Measurements from ENCODE around the genes IQCA1L and RHEB.

DNA sequence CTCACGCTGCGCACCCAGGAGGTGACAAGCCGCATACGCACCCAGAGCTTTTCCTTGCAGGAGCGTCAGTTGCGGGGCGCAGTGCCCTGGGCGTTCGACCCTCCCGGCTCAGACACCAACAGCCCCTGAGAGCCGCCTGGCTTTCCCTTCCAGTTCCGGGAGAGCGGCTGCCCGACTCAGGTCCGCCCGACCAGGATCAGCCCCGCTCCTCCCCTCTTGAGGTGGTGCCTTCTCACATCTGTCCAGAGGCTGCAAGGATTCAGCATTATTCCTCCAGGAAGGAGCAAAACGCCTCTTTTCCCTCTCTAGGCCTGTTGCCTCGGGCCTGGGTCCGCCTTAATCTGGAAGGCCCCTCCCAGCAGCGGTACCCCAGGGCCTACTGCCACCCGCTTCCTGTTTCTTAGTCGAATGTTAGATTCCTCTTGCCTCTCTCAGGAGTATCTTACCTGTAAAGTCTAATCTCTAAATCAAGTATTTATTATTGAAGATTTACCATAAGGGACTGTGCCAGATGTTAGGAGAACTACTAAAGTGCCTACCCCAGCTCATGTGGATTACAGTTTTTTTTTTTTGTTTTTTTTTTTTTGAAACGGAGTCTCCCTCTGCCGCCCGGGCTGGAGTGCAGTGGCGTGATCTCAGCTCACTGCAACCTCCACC is 10.1 kb downstream of the ATG9B start:
- RRBS, 2 experiments, result 98 to 100% methylated on average over 3 of the region's 27 CpGs
CAGE:
- cytosol, long polyA minus RNA, result no peak
- cytosol, long polyA plus RNA, result no peak
- long polyA plus RNA, result no peak
- nucleus, long polyA minus RNA, result no peak
- nucleus, long polyA plus RNA, result no peak

DNA sequence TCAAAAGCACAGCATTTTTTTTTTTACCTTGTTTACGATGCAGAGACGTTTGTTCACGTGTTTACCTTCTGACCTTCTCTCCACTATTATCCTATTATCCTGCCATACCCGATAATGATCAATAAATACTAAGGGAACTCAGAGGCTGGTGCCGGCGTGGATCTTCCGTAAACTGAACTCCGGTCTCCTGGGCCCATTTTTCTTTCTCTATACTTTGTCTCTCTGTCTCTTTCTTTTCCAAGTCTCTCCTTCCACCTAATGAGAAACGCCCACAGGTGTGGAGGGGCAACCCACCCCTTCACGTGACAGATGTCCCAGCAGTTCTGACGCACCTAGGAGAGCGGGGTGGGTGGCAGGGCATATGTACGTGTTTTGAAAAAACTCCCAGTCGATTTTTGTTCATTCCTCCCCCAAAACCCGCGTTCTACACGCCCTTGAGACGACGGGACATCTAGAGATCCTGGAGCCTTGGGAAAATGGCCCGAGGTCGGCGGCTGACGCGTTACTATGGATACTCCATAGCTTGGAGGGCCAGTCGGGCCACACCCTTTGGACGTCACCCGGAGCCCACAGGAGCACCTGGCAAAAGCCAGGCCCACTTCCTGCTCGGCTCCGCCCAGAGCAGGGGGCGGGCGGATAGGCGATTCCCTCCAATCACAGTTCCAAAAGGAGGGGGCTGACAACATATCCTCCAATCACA is 431 bp upstream of the ABCB8 start:
- RRBS, 2 experiments, result no CpG with 5 or more reads among the region's 32 CpGs
CAGE:
- cytosol, long polyA minus RNA, result no peak
- cytosol, long polyA plus RNA, result no peak
- long polyA plus RNA, result no peak
- nucleus, long polyA minus RNA, result no peak
- nucleus, long polyA plus RNA, result no peak

DNA sequence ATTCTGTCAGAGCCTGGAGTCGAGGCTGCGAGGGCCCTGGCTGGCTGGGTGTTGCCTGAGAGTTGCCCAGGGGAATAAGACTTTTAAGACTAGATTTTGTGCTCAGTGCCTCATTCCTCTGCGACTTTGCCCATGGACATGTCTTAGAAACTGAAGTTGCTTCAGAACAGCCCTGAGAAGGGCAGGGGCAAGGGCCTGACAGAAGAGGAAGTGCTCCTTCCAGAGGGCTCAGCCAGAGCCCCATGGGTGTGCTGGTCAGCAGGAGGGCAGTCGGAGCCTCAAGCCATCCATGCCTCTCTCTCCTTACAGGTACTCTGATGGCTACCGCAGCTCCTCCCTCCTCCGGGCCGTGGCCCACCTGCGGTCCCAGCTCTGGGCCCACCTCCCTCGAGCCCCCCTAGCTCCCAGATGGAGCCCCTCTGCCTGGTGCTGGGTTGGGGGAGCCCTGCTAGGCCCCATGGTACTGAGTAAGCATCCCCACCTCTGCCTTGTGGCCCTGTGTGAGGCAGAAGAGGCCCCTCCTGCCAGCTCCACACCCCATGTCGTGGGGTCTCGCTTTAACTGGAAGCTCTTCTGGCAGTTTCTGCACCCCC is 5.1 kb downstream of the ABCB8 start:
- RRBS, 2 experiments, result no CpG with 5 or more reads among the region's 11 CpGs
CAGE:
- cytosol, long polyA minus RNA, result no peak
- cytosol, long polyA plus RNA, result no peak
- long polyA plus RNA, result no peak
- nucleus, long polyA minus RNA, result no peak
- nucleus, long polyA plus RNA, result no peak

GRCh38 chr7:151056667-151057101 is 1.0 kb downstream of the CDK5 start:
- RRBS, 2 experiments, result 46 to 62% methylated on average over 6 to 7 of the region's 18 CpGs
CAGE:
- cytosol, long polyA minus RNA, result no peak
- cytosol, long polyA plus RNA, result no peak
- long polyA plus RNA, result no peak
- nucleus, long polyA minus RNA, result no peak
- nucleus, long polyA plus RNA, result no peak

DNA sequence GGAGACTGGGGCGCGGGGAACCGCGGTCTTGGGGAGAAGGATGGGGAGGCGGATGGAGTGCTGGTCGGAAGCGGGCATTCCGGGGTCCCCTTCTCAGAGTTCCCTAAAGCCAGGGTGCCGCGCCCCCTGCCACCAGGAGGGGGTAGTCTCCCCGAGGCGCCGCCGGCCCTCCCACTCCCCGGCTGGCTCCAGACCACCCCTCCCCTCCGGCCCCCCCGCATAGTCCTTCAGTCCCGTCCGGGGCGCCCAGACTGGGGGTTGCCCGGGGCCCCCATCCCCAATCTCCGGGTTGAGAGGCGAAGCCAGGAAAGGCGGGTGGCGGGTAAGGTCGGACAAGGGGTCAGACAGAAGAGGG is 468 bp downstream of the SLC4A2 start:
- RRBS, 2 experiments, result under 1 to 2% methylated on average over 9 of the region's 26 CpGs
CAGE:
- cytosol, long polyA minus RNA, result no peak
- cytosol, long polyA plus RNA, result no peak
- long polyA plus RNA, result no peak
- nucleus, long polyA minus RNA, result no peak
- nucleus, long polyA plus RNA, result no peak

- RRBS, 2 experiments, result no CpG with 5 or more reads among the region's 12 CpGs
CAGE:
- cytosol, long polyA minus RNA, result no peak
- cytosol, long polyA plus RNA, result no peak
- long polyA plus RNA, result no peak
- nucleus, long polyA minus RNA, result no peak
- nucleus, long polyA plus RNA, result no peak
Measured at GRCh38 chr7:151107432-151107935, 21.2 kb downstream of the AGAP3 start.

GRCh38 chr7:151118060-151118871 is 32.0 kb downstream of the AGAP3 start:
- RRBS, 2 experiments, result 96% methylated on average over 4 of the region's 38 CpGs; no CpG with 5 or more reads in 1 of the 2 experiments
CAGE:
- cytosol, long polyA minus RNA, result no peak
- cytosol, long polyA plus RNA, result no peak
- long polyA plus RNA, result no peak
- nucleus, long polyA minus RNA, result no peak
- nucleus, long polyA plus RNA, result no peak

DNA sequence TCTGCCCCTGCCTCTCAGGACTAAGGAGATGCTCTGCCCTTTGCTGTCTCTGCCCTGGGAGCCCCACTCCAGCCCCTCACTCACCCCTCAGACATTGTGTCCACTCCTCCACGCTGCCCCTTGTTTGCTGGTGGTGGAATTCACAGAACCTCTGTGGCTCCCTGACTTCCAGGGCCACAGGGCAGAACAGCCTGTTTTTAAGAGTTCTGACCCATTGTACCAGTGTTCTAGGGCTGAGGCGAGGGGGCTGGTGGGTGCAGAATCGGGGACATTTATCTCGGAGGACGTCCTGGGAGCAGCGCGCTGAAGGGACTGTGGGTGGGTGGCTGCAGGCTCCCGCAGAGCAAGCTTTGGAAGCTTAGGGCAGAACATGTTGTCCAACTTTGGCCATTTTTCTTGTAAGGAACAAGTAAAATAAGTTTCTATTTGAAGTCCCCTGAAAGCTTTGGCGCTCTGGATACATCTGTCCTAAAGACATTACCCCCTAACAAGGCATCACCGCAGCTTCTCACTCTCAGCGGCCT is at the start of gene IQCA1L:
IQCA1L (minus strand) TSS at position 137 of the 524 bp plus-strand sequence.
- RRBS, 2 experiments, result no CpG with 5 or more reads among the region's 11 CpGs
CAGE:
- cytosol, long polyA minus RNA, result no peak
- cytosol, long polyA plus RNA, result no peak
- long polyA plus RNA, result no peak
- nucleus, long polyA minus RNA, result no peak
- nucleus, long polyA plus RNA, result no peak

DNA sequence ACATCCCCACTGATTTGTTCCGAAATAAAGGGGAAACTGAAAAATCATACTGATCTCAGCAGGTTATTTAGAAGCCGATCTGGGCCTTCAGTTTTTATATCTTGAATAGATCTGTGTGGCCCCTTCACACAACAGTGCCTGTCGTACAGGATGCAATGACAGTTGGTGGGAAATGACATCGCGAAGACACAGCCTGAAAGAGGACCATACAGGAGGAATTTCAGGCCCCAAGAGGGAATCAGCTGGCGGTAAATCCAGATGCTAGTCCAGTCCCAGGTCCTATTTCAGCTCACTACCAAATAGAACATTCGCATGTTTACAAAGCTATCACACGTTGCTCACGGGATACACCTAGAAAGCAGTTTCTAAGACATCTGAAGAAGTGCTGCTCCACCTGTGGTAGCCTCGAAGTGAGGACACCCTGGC is 2.1 kb upstream of the IQCA1L start:
- RRBS, 2 experiments, result no CpG with 5 or more reads among the region's 10 CpGs
CAGE:
- cytosol, long polyA minus RNA, result no peak
- cytosol, long polyA plus RNA, result no peak
- long polyA plus RNA, result no peak
- nucleus, long polyA minus RNA, result no peak
- nucleus, long polyA plus RNA, result no peak

DNA sequence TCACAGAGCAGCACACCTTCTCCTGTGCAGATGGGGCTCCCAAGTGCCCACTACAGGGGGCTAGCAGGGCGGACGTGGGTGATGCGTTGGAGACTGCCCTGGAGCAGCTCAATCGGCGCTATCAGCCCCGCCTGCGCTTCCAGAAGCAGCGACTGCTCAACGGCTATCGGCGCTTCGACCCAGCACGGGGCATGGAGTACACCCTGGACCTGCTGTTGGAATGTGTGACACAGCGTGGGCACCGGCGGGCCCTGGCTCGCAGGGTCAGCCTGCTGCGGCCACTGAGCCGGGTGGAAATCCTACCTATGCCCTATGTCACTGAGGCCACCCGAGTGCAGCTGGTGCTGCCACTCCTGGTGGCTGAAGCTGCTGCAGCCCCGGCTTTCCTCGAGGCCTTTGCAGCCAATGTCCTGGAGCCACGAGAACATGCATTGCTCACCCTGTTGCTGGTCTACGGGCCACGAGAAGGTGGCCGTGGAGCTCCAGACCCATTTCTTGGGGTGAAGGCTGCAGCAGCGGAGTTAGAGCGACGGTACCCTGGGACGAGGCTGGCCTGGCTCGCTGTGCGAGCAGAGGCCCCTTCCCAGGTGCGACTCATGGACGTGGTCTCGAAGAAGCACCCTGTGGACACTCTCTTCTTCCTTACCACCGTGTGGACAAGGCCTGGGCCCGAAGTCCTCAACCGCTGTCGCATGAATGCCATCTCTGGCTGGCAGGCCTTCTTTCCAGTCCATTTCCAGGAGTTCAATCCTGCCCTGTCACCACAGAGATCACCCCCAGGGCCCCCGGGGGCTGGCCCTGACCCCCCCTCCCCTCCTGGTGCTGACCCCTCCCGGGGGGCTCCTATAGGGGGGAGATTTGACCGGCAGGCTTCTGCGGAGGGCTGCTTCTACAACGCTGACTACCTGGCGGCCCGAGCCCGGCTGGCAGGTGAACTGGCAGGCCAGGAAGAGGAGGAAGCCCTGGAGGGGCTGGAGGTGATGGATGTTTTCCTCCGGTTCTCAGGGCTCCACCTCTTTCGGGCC is 5.5 kb downstream of the CHPF2 start:
- RRBS, 2 experiments, result 93% methylated on average over 15 of the region's 49 CpGs
CAGE:
- cytosol, long polyA minus RNA, result no peak
- cytosol, long polyA plus RNA, result no peak
- long polyA plus RNA, result no peak
- nucleus, long polyA minus RNA, result no peak
- nucleus, long polyA plus RNA, result no peak

DNA sequence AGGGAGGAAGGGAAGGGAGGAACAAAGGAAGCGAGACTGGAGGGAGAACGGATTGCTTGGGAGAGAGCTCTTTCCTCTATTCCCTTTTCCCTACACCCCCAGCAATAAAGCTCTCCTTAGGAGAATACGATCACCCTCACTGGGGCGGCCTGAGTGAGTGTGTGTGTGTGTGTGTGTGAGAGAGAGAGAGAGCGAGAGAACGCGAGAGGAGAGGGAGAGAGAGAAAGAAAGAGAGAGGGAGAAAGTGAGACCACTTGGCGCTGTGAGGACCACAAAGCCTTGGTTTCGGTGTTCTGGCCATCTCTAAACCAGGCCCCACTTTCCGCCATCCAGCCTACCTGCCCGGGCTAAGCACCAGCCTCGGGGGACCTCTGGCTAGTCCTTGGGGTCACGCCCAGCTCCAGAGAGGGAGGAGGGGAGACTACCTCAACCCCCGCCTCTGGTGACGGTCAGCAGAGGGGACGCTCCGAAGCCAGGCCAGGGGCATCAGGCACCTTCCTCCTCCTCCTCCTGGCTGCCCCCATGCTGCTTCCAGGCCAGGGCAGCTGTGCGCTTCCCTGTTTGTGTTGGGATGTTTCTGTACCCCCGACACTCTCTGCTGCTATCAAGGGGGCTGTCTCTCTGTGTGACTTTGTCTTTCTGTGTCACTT is 3.9 kb upstream of the SMARCD3 start:
- RRBS, 2 experiments, result no CpG with 5 or more reads among the region's 19 CpGs
CAGE:
- cytosol, long polyA minus RNA, result no peak
- cytosol, long polyA plus RNA, result no peak
- long polyA plus RNA, result no peak
- nucleus, long polyA minus RNA, result no peak
- nucleus, long polyA plus RNA, result no peak

- RRBS, 2 experiments, result no CpG with 5 or more reads among the region's 11 CpGs
CAGE:
- cytosol, long polyA minus RNA, result no peak
- cytosol, long polyA plus RNA, result no peak
- long polyA plus RNA, result no peak
- nucleus, long polyA minus RNA, result no peak
- nucleus, long polyA plus RNA, result no peak
Measured at GRCh38 chr7:151254125-151254842, 5.8 kb upstream of the SMARCD3 start.

DNA sequence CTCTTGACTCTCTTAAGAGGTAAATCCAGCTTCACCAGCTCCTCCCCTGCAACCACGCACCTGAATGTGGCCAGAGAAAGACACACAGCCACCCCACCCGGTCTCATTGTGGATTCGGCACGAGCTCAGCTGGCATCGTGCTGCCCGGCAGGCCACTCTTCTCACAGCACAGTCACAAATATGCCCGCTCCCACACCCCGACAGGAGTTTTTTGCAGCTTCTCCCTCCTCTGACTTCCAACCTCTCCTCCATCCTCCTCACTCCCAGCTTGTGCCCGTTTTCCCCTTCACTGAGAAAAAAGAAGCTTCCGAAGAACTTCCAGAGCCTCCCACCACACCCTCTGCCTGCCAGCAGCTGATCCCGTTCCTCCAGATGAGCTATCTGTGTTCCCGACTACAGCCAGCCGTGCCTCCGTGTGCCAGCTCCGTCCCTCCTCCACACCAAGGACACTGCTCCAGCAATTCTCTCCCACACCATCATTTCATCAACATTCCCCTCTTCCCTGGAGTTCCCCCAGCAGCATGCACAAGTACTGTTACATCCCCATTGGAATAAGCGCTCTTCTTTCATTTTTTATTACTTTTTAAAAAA is 8.1 kb upstream of the SMARCD3 start:
- RRBS, 2 experiments, result 4 to 5% methylated on average over 3 to 5 of the region's 16 CpGs
CAGE:
- cytosol, long polyA minus RNA, result no peak
- cytosol, long polyA plus RNA, result no peak
- long polyA plus RNA, result no peak
- nucleus, long polyA minus RNA, result no peak
- nucleus, long polyA plus RNA, result no peak

- RRBS, 2 experiments, result no CpG with 5 or more reads among the region's 16 CpGs
CAGE:
- cytosol, long polyA minus RNA, result no peak
- cytosol, long polyA plus RNA, result no peak
- long polyA plus RNA, result no peak
- nucleus, long polyA minus RNA, result no peak
- nucleus, long polyA plus RNA, result no peak
Measured at GRCh38 chr7:151404252-151404941, 5.4 kb downstream of the WDR86 start.

GRCh38 chr7:151494926-151495453 is 24.7 kb downstream of the RHEB start:
- RRBS, 2 experiments, result no CpG with 5 or more reads among the region's 3 CpGs
CAGE:
- cytosol, long polyA minus RNA, result no peak
- cytosol, long polyA plus RNA, result no peak
- long polyA plus RNA, result no peak
- nucleus, long polyA minus RNA, result no peak
- nucleus, long polyA plus RNA, result no peak

DNA sequence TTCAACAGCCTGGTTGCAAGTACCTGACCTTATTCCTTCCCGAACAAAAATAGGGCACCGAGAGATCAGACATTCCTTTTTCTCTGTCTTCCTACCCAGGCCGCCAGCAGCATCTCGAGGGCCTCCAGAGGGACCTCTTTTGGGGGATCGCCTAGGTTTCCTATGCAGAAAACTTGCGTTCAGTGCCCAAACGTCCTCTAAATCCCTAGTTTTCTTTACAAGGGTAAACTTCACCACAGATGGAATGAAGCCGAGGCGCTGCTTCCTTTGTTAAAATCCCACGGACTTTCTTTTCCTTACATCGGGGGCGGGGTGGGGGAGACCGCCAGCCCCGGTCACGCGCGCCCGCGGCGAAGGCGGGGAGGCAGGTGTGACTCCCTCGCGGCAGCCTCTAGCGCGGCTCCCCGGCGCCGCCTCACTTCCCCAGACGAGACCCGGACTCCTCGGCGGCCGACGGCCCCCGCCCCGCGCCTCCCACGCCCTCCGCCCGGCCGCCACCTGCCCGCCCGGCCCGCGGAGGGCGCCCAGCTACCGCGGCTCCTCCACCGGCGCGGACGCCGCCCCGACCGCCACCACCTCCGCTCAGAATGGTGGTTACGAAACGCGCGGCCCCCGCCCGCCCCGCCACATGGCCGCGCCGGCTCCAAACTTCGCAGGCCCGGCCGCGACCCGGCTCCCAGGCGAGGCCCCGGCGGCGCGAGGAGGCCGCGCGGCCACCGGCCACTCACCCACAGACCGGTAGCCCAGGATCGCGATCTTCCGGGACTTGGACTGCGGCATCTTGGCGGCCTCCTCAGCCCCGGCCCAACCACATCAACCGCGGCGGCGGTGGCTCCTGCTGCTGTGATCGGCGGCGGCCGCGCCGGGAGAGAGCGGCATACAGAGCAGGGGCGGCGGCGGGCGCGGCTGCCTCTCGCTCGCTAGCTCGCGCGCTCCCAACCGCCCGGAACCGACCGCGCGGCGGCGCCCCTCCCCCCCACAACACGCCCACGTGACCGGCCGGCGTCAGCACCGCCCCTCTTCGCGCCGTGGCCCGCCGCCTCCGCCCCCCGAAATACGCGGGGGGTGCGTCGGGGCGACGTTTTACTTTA is 618 bp downstream of the RHEB start:
- RRBS, 2 experiments, result 1 to 2% methylated on average over 46 of the region's 135 CpGs
CAGE:
- cytosol, long polyA minus RNA, result no peak
- cytosol, long polyA plus RNA, result no peak
- long polyA plus RNA, result no peak
- nucleus, long polyA minus RNA, result no peak
- nucleus, long polyA plus RNA, result no peak

DNA sequence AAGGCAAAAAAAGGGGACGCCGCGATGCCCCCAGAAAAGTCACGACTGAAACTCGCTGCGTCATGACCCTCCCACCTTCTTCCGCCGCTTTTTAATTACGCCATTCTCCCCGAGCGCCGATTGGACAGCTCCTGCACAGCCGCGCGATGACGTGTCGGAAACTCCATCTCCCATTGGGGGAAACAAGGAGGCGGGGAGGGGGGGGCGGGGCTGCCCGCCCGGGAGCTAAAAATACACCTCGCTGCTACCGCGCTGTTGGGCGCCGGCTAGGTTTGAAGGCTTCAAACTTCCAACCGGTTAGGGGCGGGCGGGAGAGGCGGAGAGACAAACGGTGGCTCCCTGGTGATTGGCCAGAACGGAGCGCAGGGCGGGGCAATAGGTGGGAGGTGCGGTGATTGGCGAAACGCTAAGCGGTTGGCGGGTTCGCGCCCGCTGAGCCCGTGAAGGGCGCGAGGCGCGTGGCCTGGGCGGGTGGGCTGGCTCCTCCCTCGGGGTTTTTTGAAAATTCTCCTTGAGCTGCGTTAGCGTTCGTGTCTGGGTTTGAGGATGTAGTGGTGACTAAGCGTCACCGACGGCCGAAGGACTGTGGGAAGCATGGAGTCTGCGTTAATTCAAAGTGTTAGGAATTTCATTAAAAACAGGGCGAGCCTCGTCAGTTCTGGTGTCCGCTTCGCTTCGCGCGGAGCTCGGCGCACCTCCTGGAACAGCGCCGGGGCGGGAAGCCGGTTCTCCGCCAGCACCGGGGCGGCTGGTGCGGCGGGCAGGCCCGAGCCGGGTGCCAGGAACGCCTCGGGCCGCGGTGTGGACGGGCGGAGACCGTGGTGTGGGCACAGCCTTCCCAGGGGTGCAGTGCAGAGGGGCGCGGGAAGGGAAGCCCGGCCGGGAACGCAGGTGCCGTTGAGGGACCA is at the start of gene RHEB:
RHEB (minus strand) TSS at position 73 of the 908 bp plus-strand sequence.
- RRBS, 2 experiments, result 39 to 93% methylated on average over 7 to 9 of the region's 90 CpGs
CAGE:
- cytosol, long polyA minus RNA, result start-site peak on the minus strand centred at position 174 of the sequence, 203 bp wide, 17 reads
- cytosol, long polyA plus RNA, result start-site peak on the minus strand centred at position 91 of the sequence, 41 bp wide, 121 and 142 reads in 2 replicates
- long polyA plus RNA, result start-site peak on the minus strand centred at position 81 of the sequence, 22 bp wide, 144 and 153 reads in 2 replicates
- nucleus, long polyA minus RNA, result no peak
- nucleus, long polyA plus RNA, result start-site peak on the minus strand centred at position 74 of the sequence, 7 bp wide, 39 and 49 reads in 2 replicates

DNA sequence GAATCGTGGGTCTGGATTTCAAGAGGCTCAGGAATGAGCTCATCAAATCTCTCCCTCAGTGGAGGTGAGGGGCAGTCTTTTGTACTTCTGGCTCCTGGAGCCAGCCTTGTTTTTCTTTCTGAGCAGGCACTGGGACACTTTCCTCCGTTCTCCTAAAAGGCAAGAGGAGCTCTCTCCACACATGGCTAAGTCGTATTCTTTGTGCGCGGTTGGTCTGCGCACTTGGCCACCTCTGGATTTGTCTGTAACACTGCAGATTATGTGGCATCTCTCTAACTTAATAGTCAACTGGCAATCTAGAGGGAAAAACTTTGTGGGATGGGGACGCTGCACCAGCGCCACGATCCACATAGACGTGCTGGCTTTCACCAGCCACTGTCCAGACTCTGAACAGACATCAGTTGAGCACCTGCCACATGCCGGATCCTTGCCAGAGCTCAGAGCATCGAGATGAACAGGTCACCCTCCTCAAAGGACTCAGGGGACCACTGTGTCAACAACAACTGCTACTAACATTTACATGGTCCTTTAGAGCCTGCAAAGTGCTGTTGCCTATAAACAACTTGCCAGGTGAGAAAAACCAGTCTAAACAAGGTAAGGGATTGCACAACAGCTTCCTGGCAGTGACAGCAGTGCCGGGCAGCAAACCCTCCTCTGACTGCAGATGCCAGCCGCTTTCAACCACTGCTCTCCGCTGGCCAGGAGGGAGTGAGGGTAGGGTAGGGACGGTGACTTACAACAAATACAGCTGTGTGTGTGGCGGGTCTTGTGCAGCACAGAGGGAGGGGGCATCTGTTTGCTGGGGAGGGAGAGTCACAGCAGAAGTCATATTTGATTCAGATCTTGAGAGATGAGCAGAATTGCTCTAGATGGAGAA is 32.6 kb upstream of the RHEB start:
- RRBS, 2 experiments, result no CpG with 5 or more reads among the region's 17 CpGs
CAGE:
- cytosol, long polyA minus RNA, result no peak
- cytosol, long polyA plus RNA, result no peak
- long polyA plus RNA, result no peak
- nucleus, long polyA minus RNA, result no peak
- nucleus, long polyA plus RNA, result no peak

GRCh38 chr7:151558392-151558897 is 38.8 kb upstream of the RHEB start:
- RRBS, 2 experiments, result 76 to 93% methylated on average over 2 of the region's 13 CpGs
CAGE:
- cytosol, long polyA minus RNA, result no peak
- cytosol, long polyA plus RNA, result no peak
- long polyA plus RNA, result no peak
- nucleus, long polyA minus RNA, result no peak
- nucleus, long polyA plus RNA, result no peak

DNA sequence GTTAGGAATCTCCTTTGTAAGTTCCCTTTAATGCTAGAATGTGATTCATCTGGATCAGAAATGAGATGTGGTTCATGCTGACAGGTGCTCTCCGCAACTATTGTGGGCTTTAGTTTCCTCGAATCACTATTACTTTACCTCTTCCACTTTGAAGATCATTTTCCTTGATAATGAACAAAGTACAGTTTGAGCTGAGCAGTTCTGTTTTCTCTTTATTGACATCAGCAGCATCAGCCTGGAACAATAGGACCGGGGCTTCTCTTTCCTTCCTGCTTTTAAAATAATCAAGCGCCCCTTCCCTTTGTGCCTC is 66.8 kb upstream of the RHEB start:
- RRBS, 2 experiments, result no CpG with 5 or more reads among the region's 4 CpGs
CAGE:
- cytosol, long polyA minus RNA, result no peak
- cytosol, long polyA plus RNA, result no peak
- long polyA plus RNA, result no peak
- nucleus, long polyA minus RNA, result no peak
- nucleus, long polyA plus RNA, result no peak